Mesangial cell (primary cell): Measurements from ENCODE around the gene SLC13A4.

GRCh38 chr7:135630121-135630660 is 32.1 kb upstream of the STMP1 start:
- RAMPAGE, long total RNA: no peak

GRCh38 chr7:135633991-135634782 is 28.1 kb upstream of the STMP1 start:
- RAMPAGE, long total RNA: no peak

- RAMPAGE, long total RNA: no peak
Measured at GRCh38 chr7:135638422-135638901, 23.9 kb upstream of the STMP1 start.

DNA sequence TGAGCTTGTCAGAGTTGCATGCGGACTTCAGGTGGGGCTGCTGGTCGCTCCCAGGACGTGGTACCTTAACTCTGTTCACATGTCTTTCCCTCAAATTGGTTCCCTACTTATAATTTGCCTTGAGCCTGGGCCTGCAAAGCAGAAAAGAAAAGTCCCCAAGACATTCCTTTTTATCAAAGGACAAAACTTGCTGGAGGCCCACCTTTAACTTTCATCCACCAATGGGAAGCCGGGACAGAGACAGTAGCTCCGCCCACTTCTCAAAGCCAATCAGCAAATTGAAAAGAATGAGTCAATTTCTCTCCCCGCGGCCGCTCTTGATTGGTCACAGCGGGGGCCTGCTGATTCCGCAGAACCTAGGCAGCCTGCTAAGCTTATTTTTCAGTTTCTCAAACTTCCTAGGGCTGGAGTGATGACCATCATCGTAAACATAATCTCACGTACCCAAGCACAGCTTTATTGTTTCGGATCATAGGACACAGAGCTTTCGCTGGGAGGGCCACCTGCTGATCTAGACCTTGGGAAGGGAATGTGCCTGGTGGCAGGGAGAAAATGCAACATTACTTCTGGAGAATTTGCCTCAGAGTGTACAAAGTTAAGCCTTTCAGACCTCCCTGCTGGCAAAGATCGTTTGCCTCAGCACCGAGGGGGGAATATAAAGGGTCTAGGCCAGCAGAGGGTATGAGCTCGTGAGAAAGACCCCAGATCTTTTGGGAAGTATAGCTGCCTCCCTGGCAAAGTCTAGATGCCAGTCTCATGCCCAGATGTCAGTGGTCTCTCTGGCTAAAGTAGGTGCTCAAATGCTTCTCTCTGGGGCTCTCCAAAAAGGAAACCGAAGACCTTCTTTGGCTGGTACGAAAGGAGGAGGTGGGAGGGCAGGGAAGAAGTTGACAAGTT is at the start of gene SLC13A4:
Gene SLC13A4, minus strand, starts transcription at position 142 of the 897 bp plus-strand sequence.
- RAMPAGE, long total RNA: no peak

DNA sequence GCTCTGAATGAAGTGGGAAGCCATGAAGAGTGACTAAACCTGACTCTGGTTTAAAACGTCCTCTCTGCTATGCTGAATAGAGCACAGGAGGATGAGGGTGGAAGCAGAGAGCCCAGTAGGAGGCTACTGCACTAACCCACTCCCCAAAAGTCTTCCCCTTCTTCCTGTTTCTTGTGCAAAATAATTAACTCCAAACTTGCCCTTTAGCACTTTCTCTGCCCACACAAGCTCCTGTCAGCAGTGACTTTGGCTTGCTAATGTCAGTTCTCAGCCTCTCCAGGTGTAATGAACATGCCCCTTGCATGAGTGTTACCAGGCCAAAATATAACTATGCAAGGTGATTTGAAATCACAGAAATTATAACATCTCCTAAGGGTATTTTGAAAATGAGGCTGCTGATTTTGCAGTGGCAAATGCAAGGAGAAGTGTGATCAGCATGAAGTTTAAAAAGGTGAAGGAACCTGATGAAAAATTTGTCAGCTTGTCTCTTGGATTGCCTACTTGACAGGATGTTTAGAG is 3.8 kb upstream of the PTN start:
- RAMPAGE, long total RNA: no peak

DNA sequence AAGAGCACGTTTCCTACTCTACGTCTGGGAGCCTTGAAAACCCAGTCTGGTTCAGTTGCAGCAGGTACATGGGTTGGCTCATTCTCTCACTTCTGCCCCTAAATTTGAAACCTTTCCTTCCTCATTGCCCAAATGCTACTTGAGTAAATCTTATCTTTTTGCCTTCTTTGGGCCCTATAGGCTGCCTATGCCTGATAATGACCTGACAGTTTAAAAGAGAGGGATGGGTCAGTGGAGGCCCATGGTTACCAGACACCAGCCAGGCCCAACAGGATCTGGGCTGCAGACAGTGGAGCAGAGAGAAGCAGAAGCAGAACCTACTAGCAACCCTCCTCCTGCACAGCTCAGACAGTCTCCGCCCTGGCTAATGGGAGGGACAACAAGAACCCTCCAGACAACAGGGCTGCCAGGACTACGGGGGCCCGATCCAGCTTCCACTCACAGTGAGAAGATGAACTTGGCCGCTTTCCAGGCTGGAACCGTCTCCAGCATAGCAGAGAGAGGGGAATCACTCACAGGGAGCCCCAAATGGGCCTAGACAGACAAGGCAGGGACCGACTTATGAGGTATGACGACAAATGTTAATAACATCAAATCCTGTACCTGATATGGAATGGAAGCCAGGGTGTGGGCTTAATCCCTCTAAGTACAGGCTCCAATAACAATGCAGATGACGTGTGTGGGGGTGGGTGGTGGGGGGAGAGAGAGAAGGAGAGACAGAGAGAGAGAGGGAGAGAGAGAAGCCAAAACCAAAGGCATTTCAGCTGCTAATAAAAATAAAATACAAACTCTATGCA is 31.7 kb upstream of the DGKI start:
- RAMPAGE, long total RNA: no peak

GRCh38 chr7:137882015-137882857 is 35.5 kb upstream of the DGKI start:
- RAMPAGE, long total RNA: no peak

DNA sequence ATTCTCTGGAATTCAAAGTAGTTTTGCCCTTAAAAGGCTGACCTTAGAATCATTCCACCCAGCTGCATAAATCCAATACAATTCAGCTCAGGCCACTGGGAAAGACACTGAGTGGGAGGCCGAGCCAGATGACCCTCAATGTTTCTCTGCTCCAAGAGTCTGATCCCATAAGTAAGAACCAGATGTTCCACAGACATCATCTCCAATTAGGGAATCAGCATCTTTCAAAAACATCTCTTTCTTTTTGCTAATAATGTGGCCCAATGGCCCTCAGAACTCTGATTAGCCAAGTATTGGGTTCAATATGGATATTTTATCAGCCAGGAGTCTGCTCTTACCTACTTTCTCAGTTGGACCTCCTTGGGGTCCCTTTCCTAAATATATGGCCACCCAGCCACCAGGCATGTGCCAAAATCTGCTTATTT is 26.0 kb downstream of the CREB3L2 start:
- RAMPAGE, long total RNA: no peak

DNA sequence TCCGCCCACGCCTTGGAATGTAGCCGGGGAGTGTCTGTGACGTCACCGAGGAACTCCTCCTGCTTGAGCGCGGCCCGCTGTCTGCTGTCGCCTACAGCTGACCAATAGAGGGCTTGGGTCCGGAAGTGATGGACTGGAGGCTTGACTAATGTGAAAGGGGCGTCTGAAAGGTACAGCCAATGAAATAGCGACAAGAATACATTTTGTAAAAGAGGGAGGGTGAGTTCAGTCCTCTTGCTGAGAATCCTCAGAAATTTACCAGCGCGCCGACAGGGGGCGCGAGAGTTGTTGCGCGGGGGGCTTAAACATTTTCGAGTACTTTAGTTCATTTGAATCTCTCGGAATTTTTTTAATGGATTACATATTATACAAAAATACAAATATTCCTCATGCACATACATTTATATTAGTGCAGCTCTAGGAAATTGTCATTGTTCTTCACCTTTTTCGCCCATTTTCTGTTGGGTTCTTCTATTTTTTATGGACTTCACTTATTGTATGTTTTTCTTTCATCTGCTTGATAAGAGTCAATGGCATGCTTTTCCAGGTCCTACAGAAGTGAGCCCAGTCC is 420 bp upstream of the CREB3L2 start:
- RAMPAGE, long total RNA: no peak

GRCh38 chr7:138125597-138125982 is 49.3 kb downstream of the AKR1D1 start:
- RAMPAGE, long total RNA: no peak

GRCh38 chr7:139108546-139108749 is 1.1 kb downstream of the ZC3HAV1 start:
- RAMPAGE, long total RNA: no peak

GRCh38 chr7:139132906-139133264 is 693 bp upstream of the TTC26 start:
- RAMPAGE, long total RNA: no peak

DNA sequence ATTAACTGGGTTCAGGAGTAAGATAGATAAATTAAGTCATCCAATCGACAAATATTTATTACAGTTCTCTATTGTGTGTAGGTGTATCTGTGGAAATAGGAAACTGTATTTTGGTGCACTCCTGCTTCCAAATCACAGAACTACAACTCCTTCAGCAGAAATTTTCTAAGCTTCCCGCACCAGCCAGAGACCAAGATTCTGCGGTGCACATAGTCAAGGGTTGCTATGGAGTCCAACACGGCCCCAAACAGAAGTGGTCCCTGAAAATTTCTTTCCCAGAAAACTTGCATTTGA is 366 bp upstream of the TTC26 start:
- RAMPAGE, long total RNA: no peak

- RAMPAGE, long total RNA: no peak
Measured at GRCh38 chr7:139375385-139376288, 15.9 kb downstream of the LUC7L2 start.

DNA sequence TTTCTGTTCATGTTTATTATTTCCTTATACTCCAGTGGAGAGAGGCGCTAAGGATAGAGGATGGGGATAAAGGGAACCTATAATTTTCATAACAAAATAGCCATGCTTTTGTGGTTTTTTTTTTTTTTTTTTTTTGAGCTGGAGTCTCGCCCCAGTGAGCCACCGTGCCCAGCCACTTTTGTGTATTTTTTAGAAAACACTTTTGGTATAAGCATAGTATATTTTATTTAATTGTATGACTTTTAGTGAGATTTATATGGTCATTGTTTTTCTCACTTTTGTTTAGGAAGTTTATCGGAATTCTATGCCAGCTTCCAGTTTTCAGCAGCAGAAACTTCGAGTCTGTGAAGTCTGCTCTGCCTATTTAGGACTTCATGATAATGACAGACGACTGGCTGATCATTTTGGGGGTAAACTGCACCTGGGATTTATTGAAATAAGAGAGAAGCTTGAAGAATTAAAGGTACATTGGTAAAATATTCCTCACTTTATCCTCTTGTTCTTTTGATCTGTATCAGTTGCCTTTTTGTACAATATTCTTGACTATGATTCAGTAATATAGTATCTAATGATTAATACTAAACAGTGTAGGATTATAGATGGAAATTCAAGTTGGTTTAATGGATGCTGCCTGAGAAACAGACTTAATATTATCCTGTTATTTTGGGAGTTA is 47.3 kb downstream of the LUC7L2 start:
- RAMPAGE, long total RNA: no peak

DNA sequence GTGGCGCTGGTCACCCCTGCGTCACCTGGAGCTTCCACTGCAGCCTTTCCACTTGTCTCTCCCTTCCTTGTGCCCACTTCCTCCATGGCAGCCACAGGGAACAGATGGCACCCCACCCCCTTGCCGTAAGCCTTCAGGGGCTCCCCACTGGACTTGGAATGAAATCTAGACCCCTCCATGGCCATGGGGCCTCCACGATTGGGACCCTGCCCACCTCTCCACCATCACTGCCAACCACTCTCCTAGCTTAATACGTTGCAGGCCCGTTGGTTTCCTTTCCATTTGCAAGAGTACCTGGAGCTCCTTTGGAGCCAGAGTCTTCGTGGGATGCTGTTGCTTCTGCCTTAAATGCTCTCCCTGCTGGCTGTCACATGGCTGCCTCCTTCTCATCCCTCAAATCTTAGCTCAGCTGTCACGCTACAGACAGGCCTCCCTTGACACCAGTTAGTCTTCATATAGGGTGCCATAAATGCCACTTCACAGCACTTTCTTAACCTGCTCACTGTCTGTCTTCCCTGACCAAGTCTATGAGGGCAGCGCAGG is 113.7 kb downstream of the CLEC2L start:
- RAMPAGE, long total RNA: no peak

GRCh38 chr7:139646921-139647552 is 123.6 kb downstream of the CLEC2L start:
- RAMPAGE, long total RNA: no peak

DNA sequence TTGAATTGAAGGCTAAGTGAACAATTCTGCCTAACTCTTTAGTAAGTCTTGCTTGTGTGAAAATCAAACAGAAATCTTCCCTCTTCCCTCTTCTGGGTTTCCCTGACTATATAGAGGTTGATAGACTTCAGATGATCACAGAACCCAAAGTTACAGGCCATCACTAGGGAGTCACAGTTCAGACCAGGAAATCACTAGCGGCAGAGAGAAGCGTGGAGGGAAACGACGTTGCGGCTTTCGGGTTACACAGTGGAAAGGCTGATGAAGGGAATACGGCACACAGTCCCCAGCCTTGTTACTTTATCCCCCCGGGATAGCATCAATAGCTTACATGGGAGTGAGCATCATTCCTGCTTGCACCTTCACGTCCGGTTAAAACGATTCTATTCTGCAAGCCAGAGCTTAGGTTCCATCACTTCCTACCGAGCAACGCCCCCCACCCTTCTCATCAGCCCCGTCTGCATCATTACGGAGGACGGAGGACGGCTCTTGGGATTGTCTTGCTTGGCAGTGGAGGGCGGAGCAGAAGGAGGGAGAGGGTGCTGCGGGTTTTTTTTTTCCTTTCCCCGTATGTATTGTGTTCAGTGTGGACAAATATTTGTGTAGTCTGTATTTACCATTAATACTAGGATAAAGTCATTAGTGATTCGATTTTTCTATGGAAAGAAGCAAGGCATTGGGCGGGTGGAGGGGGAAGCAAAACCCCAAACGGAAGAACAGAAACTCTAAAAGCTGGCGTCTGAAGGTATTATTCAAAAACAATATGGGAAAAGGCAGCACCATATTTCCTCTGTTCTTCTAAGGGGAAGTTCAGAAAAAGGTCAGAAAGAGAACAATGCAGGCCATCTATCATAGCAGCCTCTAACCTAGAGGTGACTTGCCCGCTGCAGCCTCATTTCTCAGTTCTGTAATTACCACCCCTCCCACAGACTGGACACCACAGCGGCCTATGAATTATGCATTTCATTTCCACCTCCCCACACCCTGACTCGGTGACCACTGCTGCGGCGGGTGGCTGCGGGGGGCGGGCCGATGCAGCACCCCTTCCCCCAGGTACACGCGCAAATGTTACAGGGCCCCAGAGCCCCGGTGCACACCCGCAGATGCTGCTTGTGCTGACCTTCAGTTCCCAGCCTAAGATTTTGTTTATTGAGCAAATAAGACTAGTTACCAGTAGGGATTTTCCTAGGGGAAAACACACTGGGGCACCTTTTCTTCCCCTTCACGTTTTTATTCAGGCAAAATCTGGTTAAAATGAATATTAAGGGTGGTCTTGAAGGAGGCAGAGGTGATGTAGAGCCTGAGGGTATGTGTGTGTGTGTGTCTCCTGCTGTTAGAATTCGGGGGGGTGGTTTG is 125.2 kb downstream of the CLEC2L start:
- RAMPAGE, long total RNA: no peak

GRCh38 chr7:139651128-139651675 is 126.6 kb downstream of the HIPK2 start:
- RAMPAGE, long total RNA: no peak

DNA sequence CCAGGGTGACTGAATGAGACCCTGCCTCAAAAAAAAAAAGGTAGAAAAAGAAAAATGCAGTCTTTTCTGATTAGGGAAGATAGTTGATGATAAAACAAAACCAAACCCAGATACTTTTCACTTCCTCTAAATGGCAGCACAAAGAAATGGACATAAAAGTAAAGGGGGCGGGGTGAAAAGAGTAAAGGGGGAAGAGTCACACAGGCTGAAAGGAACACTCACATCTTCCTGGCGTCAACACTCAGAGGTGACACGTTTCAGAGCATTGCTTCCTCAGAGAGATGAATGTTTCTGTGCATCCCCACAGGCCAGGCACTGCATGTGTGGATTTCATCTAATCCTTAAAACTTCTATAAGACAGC is 81.3 kb downstream of the HIPK2 start:
- RAMPAGE, long total RNA: no peak